Metastatic Liver Carcinoma in the Lung (tissue), 2 donors: ENCODE data around the gene WNT2.

GRCh38 chr7:112940726-112941112, 1.0 kb upstream of the BMT2 start:
- PRO-cap, 2 experiments: no peak in any of the 2 experiments

- PRO-cap, 2 experiments: no peak in any of the 2 experiments
Measured at GRCh38 chr7:113087593-113088005, 972 bp upstream of the GPR85 start.

DNA sequence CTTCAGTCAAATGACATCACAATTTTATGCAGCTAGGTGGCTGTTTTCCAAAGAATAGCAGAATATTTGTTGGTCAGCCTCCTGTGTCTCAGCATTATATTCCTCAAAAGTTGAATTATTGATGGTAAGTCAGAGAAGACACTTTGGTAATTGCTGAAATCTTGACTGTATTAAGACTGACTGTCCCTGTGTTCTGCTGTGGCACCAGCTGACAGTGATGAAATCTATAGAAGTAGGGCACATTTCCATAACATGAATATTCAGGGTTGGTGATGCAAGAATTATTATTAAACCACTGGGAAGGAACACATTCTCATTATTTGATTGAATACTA, 24.4 kb upstream of the SMIM30 start:
- PRO-cap, 2 experiments: no peak in any of the 2 experiments

- PRO-cap, 2 experiments: peak in 1 of 2 experiments; most common plus-strand start chr7:114083215 (in 1); most common minus-strand start chr7:114083400 (in 1)
Measured at GRCh38 chr7:114082783-114083825, 164.3 kb upstream of the PPP1R3A start.

DNA sequence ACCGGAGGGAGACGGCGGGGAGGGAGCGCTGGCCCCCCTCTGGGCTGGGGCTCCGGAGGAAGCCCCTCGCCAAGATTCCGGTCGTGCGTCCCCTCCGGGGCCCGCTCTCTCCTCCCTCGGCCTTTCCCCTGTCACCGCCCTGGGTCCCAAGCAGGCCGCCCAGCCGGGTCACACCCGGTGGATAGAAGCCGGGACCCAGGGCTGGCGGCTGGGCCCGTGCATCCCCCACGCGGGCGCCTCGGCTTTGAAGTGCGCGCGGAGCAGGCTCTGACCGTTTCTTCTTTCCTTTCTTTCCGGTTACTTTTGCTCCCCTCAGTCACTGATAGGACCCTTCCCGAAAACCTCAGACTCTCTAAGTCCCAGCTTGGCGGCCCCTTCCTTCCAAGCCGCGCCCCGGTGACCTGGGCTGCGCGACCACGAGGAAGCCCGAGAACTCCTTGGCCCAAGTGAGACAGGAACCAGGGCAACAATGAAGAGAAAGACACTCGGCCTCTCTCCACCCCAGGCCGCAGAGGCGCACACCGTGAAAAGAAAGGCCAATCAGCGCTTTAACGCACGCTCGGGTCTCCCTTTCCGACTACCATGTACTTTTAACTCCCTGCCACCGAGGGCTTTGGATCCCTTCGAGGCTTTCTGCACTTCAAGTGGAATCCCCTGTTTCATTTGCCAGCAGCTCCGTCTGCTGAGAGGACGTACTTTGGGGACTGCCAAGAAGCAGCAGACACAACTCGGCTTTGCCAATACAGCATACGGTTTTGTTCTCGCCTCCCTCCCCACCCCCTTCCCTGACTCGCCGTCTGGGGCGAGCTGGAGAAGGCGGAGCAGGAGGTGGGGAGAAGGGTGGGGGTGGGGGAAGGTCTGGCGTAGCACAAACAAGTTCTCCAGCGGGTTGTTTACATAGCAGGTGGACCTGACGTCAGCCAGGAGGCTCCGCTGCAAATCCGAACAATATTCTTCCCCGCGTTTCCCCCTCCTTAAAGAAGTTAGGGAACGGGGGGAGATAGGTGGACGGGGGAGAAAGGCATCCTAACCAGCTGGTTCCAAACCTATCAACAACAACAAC, 166.5 kb upstream of the PPP1R3A start:
- PRO-cap, 2 experiments: peak in 2 of 2 experiments; most common plus-strand start position 835 of the sequence (in 2); most common minus-strand start position 684 of the sequence (in 1)

GRCh38 chr7:114120931-114121454, 202.2 kb upstream of the PPP1R3A start:
- PRO-cap, 2 experiments: no peak in any of the 2 experiments

DNA sequence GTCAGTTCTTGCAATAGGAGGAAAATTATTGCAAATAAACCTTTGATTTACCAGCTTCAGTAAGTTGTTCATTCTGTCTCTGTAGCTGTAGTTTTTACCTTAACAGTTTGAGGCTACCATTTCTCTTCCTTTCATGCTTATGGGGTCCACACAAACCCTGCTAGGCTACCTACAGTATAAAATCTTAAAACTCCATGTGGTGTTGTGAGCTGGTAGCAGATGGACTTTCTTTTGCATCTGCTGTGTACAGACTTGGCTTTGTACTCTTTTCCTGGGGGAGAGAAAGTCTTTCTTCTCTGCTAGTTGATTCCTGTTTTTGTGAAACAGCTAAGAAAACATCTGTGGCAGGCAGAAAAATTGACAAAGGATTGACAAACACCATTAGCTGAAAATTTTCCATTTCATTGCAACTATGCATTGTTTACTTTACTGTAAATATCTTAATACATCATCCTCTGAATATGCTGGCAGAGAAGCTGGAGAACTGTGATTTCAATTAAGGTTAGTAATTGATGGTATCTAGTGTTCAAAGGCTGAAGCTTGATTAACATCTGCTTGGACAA, 492 bp upstream of the FOXP2 start:
- PRO-cap, 2 experiments: no peak in any of the 2 experiments

GRCh38 chr7:114923125-114923871, 1.4 kb downstream of the MDFIC start:
- PRO-cap, 2 experiments: peak in 1 of 2 experiments; most common plus-strand start chr7:114923427 (in 1); most common minus-strand start chr7:114923273 (in 1)

GRCh38 chr7:116560012-116561169, 35.6 kb downstream of the CAV1 start:
- PRO-cap, 2 experiments: no peak in any of the 2 experiments

DNA sequence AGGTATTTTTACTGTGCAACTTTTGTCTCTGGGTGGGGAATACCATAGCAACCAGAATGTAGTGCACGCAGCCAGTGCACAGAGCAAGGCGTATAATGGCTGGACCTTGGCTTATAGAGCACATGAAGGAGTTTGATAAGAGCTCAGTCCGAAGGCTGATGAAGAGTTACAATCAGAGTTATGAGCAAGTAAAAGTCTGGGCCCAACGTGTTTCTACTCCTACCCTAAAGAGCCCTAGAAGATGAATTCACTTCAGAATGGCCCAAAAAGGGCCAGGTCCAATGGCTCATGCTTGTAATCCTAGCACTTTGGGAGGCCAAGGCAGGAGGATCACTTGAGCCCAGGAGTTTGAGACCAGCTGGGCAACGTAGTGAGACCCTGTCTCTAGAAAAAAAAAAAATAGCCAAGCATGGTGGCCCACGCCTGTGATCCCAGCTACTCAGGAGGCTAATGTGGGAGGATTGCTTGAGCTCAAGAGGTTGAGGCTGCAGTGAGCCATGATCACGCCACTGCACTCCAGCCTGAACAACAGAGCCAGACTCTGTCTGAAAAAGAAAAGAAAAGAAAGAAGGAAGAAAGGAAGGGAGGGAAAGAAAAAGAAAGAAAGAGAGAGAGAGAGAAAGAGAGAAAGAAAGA, 82.4 kb downstream of the MET start:
- PRO-cap, 2 experiments: no peak in any of the 2 experiments

DNA sequence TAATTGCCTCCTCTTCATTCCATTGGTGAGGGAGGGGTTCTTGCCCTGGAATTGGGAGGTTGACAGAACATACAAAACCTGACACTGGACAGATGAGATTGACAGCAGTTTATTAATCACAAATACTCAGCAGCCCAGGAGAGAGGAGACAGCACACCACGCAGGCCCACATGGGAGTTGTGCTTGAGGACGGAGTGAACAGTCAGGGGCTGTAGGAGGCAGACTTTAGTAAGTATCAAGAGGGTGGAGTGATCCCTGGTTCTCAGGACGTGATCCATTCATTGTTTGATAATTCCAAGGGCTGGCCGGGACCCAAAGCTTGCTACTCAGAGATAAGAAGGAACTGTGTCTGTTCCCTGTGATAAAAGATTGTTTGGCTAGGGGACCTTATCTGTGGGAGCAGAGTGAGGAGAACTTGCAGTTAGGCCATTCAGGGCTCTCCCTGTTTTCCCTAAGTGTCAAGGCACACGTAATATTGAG, 14.3 kb downstream of the CAPZA2 start:
- PRO-cap, 2 experiments: no peak in any of the 2 experiments

DNA sequence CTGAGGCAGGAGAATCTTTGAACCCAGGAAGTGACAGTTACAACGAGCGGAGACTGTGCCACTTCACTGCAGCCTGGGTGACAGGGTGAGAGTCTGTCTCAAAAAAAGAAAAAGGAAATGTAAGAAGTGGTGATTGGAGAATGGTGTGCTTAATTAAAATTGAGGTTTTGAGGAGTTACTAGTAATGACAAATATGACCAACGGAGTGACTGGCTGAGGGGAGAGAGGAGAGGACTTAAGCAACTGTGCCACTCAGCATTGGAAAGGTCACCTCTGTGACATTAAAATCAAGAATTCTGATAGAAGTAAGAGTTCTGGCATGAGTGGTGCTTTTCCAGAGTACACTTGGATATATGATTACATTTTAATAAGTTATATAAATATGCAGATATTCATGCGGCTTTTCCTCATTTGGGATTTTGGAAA, 31.7 kb upstream of the ST7 start:
- PRO-cap, 2 experiments: no peak in any of the 2 experiments

DNA sequence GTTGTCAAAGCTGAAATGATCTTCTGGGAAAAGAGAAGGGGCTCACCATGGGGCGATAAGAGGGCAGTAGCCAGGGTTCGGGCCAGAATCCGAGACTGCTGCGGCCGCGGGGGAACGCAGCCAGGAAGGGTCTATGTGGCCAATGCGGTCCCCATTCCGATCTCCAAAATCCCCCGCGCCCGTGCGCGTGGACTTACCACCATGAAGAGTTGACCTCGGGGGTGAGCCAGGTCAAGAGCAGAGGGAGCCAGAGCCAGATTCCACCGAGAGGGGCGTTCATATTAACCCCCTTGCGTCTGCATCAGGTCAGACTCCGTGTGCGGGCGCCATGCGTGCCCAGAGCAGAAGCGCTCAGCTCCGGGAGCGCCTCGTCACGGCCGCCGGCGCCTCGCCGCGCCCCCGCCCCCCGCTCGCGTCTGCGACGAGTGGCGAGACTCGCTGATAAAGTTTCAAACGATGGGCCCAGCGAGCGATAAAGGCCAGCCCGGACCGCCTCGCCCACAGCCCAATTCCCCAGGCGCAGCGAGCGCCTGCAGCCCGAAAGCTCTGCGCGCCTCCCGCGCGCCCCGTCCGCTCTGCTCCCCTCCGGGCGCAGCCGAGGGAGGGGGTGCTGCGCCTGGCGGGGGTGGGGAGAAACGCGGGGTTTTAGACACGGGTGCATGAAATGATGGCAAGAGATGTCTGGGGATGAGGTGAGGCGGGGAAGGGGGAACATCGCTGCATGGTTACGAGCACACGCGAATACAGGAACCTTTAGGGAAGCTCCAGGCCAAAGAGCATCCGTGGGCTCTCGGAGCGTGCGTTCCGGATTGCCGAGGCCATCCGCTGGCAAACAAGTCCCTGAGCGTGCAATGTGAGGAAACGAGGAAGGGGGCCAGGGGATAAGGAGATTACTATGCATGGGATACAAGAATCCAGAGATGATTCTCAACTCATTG, at the start of gene WNT2:
WNT2 (minus strand) TSS at position 349 of the 938 bp plus-strand sequence.
- PRO-cap, 2 experiments: peak in 1 of 2 experiments; most common plus-strand start position 452 of the sequence (in 1); most common minus-strand start position 169 of the sequence (in 1)

DNA sequence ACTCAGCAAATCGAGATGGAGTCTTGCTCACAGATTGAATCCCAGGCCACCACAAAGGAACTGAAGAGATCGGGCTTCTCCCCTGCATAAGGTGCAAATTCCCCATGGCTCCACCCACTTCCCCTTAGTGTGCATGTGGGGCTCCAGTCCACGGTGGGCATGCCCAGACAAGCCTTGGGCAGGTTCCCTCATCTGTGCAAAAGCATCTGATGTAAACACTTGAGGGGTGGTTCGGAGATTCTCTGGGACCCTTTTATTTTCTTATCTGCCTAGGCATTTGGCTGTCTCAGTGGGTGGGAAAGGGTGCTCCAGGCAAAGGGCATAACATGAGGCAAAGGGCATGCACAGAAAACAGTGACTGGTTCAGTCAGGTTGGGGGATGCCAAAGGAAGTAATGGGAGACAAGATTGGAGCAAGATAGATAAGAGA, 150.7 kb downstream of the CFTR start:
- PRO-cap, 2 experiments: no peak in any of the 2 experiments

DNA sequence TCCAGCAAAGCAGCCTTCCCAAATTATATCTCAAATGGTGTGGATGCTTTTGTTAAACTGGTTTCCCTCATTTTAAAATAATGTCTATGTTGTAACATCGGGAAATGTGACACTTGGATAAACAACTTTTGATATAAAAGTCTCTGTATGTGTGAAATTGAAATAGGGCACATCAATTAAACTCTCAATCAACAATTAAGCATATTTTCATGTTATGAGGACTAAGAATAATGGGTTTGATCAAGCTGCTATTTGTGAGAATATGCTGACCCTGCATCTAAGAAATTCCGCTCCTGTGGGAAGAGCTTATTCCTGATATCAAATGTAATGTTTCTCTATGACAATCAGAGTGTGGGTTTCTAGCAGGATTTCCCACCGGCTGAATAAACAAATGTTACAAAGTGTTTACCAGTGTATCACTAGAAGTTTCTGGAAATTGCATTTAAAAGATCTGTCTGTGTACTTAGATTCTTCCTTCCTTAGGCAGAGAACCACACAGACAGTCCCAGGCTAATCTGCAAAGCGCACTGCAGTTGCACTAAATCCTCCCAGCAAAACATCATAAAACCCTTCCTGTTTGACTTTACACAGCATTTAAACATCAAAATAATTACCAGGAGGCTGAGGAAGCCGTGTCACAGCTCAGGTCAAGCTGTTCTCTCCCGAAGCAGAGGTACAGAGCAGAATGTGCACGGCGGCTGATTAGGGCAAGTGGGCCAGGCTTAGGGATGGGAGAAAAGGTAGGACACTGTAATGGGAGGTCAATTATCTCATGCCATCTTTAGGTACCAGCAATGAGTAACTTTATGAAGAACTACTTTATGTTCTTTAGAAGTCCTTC, 109.0 kb upstream of the CTTNBP2 start:
- PRO-cap, 2 experiments: no peak in any of the 2 experiments

- PRO-cap, 2 experiments: peak in 1 of 2 experiments; most common plus-strand start chr7:118858787 (in 1); most common minus-strand start chr7:118858688 (in 1)
Measured at GRCh38 chr7:118858398-118859400, 634.2 kb downstream of the ANKRD7 start.

DNA sequence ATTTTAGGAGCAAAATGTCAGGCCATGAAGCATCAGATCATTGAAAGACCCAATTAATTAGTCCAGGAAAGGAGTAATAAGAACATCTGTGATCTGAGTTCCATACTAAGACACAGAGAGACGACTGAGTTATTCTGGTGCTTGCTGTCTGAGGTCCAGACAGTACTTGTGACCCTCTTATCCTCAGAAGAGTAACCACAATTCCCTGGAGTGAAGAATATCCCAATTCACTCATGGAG, 421 bp upstream of the CPED1 start:
- PRO-cap, 2 experiments: no peak in any of the 2 experiments

DNA sequence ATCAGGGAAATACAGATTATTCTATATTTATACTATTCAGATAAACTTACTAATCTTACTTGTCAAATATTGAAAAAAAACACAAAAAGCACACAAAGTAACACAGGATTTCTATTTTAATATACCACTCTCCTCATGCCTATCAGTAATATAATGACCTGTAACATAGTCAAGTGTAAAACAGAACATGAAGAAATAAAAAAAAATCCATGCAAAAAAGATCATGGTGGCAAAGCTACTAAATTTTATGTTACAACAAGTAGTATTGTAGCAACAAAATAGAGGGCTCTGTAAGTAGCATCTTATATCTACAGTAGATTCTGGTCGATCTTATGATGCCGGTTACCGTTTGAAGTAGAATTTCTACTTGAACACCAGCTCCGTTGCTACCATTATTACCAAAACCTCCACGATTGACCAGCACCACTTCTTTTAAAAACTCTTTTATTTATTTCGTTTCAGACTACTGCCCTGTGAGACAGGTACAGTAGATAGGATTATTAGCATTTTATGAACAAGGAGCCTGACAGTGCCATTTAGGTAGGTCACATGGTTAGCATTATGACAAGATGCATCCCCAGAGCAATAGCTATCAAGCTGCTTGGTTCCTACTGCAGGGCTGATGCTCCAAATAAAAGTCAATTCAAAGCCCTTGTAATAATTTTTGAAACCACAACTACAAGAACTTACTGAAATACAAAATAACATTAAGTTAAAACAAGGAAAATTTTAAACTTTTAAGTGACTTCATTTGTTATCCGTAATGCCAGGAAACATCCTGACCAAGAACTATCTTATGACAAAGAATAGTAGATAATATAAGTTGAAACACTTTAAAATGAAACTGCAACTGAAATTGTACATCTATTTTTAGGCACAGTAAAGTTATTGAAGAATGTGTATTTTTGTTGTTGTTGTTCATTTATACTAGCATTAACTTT, 2.2 kb downstream of the CPED1 start:
- PRO-cap, 2 experiments: no peak in any of the 2 experiments

DNA sequence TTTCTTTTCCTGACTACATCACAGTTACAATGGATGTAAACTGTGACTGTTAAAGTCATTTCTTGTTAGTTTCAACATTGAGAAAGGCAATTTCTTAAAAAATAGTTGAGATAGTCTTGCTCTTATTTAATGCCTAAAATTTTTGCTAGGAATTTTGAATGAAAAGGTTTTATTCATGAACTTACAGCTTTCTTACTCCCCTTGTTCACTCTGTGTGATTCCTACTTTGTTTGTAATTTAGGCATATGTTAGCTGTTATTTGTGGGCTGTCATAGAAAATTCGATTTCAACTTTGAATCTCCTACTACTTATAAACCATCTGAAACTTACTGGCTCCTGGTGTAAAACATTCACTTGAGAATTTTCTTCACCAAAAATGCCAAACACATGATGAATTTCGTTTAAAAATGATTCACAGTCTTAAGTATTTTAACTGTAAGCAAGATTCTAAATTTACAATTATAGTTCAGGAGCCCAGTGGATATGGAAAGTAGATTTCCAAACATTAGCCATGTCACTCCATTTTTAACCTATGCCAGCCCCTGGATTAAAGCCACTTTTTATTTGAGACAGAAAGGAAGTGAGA, 3.0 kb downstream of the CPED1 start:
- PRO-cap, 2 experiments: no peak in any of the 2 experiments

DNA sequence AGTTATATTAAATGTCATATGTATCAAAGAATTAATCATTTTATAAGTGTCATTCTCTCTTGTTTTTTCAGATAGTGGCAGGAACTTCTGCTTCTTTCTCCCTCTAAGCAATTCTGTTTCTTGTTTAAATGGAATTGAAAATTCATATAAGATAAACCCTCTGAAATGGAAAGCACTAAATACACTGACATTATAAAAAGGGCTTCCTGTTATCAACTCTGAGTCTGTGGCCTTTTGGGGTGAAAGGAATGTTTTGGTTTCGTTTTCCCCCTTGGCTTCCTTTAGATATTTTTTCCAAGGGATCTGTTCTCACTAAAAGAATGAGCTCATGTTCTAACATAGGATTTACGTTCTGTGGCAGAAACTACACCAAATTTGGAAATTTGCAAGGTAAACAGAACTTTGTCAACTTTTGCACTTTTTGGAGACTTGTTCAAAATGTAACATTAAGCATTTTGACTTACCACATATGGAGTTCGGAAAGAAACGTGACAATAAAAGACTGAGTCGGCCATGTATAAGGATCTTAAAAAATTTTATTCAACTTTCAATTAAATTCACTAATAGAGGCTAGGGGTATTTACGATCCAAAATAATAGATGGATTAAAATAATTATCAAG, 11.5 kb downstream of the CPED1 start:
- PRO-cap, 2 experiments: no peak in any of the 2 experiments